Panc1 (cell line): ENCODE measurements around a stretch of chr2.

DNA sequence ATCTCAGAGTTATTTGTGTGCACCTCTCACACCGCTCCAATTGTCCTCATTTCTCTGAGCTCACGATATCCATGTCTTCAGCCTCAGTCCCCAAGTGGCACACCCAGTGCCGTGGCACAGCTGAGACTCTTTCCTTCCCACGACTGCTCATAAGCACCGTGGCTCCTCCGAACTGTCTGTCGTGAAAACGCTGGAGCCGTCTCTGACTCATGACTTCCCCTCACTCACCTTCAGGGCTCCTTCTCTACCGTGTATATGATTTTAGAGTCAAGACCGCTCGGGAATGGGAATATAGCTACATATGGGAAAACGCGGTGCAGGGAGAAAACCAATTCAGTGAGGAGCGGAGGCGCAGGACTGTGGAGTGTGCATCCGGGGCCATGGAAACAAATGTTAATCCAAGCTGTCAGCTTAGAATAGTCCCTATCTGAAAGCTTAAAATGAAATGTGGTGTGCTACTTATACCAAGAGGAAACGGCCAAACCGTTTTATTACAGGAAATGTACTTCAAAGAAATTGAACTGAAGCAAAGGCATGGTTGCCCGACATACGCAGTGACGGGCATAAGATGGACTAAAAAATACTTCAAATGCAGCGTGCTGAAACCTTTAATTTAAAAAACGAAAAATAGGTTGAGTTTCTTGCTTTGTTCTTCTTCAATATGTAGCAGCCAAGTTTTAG lies 33.8 kb downstream of the UXS1 start:
- RRBS, 2 experiments, result no CpG with 5 or more reads among the region's 24 CpGs

DNA sequence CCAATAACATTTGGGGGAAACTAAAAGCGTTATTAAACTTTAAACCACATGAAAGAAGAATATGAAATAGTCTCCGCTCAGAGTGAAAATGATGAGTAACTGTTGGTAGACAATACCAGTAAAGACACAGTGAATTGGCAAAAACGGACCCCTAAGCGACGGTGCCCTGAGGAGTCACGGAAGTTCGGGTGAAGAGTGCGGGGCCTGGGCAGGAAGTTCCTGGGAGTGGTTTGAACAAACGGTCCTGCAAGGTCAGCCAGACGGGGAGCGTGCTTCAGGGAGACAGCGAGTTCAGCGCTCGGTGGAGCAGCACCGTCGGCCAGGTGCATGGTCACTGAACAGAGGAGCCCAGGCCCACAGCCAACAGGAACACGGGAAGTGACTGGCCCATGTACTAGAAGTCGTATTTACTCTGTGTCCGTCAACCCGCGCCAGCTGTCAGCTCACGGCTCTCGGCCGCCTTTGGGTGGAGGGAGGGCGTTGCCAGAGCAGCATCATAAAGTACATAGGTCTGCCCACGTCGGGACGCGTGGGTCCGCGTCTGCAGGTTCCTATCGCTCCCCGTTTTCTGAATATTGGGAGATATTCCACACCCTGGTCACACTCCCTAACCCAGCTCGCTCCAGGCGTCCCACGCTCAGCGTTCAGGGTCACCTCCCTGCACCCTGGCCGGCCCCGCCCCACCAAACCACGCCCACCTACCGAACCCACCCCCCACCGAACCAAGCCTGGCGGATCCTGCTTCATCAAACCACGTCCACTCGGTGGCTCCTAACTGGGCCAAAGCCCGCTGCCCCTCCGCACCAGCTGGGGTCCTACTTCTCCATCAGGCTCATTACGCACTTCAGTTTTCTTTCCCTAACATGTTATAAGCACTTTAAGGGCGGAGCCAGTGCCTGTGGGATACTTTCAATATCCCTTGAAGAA lies 75.7 kb upstream of the UXS1 start:
- RRBS, 2 experiments, result no CpG with 5 or more reads among the region's 49 CpGs

DNA sequence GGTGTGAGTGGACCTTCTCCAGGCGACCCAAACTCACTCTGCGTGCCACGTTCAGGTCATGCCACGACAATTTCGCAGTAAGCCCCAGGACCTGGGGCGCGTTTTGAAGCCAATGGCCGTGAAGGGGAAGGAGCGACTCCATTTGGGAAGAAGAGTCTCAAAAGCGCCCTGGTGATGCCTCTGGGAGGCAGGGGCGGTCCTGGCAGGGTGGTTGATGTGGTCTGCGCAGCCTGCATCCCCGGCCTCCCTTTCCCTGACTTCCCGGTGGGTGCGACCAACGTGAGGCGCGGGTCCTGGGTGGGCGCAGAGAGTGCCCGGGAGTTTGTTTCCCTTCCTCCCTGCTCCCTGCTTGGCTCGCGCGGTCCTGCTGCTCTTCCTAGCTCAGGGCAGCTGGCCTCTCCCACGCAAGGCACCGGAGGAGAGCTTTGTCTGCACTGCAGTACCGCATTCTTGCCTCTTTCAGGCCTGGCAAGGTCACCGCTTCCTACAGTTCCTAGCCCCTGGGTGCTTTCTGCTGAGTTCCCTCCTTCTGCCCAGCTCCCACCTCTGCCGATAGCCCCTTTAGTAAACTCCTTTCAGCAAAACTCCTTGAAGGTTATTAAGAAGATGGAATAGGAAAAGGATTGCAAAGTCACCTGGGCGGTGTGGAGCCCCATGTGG lies 116.6 kb upstream of the UXS1 start:
- RRBS, 2 experiments, result 76 to 82% methylated on average over 9 of the region's 29 CpGs

GRCh38 chr2:106343198-106343598 lies 125.0 kb downstream of the RGPD3 start:
- RRBS, 2 experiments, result 49 to 59% methylated on average over 5 of the region's 16 CpGs

- RRBS, 2 experiments, result no CpG with 5 or more reads among the region's 10 CpGs
Observed at GRCh38 chr2:106575833-106576496, 88.8 kb downstream of the CD8B2 start.

- RRBS, 2 experiments, result no CpG with 5 or more reads among the region's 3 CpGs
Observed at GRCh38 chr2:107385359-107385724, 441.4 kb upstream of the RGPD4 start.

- RRBS, 2 experiments, result no CpG with 5 or more reads among the region's 2 CpGs
Observed at GRCh38 chr2:107529141-107529643, 297.5 kb upstream of the RGPD4 start.

DNA sequence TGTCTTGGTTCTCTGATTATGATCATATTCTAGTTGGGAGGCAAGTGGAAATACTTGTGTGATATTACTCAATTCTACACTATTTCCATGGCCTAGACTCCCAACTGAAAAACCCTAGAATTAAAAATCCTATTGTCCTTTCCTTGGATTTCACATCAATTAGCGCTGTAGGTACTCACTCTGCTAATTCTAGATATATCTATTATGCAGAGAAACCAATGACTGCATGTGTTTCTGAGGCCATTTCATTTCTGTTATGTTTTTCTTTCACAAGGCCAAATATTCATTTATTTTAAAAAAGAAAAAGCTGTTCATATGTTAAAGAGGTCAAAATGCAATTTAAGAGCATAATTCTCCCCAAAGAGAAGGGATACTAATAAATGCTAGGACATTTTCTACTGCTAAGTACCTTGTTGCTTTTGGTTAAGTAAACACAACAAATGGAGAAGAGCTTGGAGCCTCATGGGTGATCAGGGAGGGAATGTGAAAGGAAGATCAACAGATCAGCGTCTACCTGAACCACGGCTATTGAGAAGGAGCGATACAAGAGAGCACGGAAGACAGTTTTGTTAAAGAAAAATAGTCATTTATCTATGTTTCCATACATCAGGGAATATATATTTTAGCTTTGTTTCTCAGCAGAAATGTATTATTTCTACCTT lies 81.0 kb upstream of the RGPD4 start:
- RRBS, 2 experiments, result no CpG with 5 or more reads among the region's 5 CpGs

- RRBS, 2 experiments, result no CpG with 5 or more reads among the region's 14 CpGs
Observed at GRCh38 chr2:107748190-107748675, 78.5 kb upstream of the RGPD4 start.

- RRBS, 2 experiments, result no CpG with 5 or more reads among the region's 4 CpGs
Observed at GRCh38 chr2:108377048-108377430, 715 bp upstream of the SULT1C4 start.

GRCh38 chr2:108448238-108448951 lies 611 bp upstream of the GCC2 start:
- RRBS, 2 experiments, result 16% methylated on average over 6 of the region's 22 CpGs; no CpG with 5 or more reads in 1 of the 2 experiments

DNA sequence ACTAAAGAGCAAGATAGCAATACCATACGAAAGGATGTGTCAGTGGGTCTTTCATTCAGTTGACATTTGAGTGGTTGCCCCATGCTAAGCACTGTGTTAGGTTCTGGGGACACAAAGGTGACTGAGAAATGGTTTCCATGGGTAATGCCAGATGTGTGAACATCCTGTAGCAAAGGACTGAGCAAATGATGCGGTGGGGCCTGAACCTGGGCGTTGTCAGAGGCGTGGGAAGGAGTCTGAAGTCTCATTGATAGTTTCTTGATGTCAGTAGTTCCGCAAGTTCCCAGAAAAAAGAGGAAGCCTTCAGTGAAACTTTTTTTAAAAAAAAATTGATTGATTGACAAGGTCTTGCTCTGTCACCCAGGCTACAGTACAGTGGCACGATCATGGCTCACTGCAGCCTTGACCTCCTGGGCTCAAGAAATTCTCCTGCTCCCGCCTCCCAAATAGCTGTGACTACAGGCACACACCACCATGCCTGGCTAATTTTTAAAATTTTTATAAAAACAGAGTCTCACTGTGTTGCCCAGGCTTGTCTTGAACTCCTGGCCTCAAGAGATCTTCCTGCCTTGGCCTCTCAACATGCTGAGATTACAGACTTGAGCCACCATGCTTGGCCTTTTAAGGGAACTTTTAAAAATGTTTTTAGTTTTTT lies 57.0 kb downstream of the LIMS1 start:
- RRBS, 2 experiments, result no CpG with 5 or more reads among the region's 7 CpGs

GRCh38 chr2:108601156-108601675 lies 66.9 kb downstream of the LIMS1 start:
- RRBS, 2 experiments, result no CpG with 5 or more reads among the region's 11 CpGs

DNA sequence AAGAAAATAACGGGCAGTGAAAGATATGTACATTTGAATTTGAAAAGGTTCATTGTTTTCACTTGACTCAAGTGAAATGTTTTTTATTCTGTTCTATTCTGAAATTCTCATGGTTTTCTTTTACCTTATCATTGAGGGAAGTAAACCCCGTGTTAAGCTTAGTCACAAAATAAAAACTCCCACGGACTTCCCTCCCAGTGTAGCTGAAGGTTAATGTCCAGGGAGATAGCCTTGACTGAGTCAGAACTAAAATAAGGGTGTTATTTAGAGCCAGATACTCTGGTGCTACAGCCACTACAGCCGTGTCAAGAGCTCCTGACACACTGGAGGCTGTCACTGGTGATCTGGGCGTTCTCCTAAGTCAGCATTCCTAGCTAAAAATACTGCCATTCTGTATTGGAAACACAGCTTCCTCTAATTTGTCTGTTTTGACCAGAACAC lies 82.0 kb upstream of the RANBP2 start:
- RRBS, 2 experiments, result no CpG with 5 or more reads among the region's 5 CpGs

GRCh38 chr2:108661877-108662554 lies 57.3 kb upstream of the RANBP2 start:
- RRBS, 2 experiments, result no CpG with 5 or more reads among the region's 8 CpGs

- RRBS, 2 experiments, result no CpG with 5 or more reads among the region's 7 CpGs
Observed at GRCh38 chr2:108727791-108728298, 8.6 kb downstream of the RANBP2 start.

DNA sequence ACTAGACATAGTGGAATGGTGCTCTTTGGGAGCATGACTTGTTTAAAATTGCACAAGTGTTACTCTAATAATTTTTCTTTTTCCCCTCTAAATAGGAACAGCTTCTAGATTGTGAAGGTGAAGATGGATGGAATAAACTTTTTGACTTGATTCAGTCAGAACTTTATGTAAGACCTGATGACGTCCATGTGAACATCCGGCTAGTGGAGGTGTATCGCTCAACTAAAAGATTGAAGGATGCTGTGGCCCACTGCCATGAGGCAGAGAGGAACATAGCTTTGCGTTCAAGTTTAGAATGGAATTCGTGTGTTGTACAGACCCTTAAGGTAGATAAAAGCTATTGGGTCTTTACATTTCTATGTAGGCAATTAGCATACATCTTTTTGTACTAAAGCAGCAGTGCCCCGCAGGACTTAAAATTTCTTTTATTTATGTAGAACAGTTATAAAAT lies 16.2 kb downstream of the RANBP2 start:
- RRBS, 2 experiments, result no CpG with 5 or more reads among the region's 6 CpGs

GRCh38 chr2:108739462-108739924 lies 20.2 kb downstream of the RANBP2 start:
- RRBS, 2 experiments, result no CpG with 5 or more reads among the region's 5 CpGs

DNA sequence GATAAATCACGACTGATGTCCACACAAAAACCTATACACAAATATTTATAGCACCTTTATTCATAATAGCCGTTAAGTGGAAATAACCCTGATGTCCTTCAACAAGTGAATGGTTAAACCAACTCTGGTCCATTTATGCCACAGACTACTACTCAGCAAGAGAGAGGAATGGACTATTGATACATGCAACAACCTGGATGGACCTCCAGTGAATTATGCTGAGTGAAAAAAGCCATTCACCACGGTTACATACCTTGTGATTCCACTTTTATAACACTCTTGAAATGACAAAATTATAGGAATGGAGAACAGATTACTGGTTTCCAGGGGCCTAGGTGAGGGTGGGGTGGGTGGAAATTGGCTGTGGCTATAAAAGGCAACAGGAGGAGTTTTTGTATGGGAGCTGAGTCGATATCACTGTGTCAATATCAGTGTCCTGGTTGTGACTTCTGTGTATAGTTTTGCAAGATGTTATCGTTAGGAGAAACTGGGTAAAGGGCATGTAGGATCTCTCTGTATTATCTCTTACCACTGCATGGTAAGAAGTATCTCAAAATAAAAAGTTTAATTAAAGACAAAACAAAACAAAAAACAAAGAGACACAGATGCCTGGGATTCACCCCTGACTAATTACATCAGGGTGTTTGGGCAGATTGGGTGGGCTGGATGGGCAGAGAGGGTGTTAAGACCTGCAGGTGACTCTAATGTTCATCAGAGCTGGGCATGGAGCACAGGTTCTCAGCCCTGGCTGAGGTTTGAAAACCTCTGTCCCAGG lies 84.4 kb downstream of the EDAR start:
- RRBS, 2 experiments, result no CpG with 5 or more reads among the region's 5 CpGs